Mesenchymal stem cell of the bone marrow (primary cell): Measurements from ENCODE around the genes H1-8, PIK3R4, ATP2C1 and MRPL3.

- CAGE, long polyA plus RNA = no peak
Observed at GRCh38 chr3:129184251-129184833, 646 bp upstream of the CNBP start.

DNA sequence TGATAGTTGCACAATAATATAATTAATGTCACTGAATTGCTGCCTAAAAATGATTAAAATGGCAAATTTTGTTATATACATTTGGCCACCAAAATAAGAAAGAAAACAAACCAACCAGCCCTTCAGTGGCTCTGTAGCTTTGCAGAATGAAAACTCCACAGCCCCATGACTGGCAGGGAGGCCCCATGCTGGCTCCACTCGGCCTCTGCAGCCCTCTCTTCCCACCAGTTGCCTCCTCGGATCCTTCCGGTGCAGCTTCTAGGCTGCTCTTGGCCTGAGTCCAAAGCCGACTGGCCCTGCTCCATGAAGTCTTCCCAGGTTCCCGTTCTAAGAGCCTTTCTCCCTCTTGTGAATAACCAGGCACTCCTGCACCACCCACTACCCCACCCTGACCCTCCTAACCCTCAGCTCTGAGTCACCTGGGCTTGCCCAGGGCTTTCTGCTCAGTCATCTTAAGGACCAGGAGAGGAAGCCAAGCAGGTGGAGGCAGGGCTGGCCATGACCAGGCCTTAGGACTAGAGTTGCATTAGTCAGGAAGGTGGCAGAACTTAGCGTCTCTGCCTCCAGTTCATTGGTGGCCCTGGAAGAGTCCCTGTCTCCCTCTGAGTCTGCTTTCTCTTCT lies 28.0 kb upstream of the CNBP start:
- CAGE, long polyA plus RNA = no peak

DNA sequence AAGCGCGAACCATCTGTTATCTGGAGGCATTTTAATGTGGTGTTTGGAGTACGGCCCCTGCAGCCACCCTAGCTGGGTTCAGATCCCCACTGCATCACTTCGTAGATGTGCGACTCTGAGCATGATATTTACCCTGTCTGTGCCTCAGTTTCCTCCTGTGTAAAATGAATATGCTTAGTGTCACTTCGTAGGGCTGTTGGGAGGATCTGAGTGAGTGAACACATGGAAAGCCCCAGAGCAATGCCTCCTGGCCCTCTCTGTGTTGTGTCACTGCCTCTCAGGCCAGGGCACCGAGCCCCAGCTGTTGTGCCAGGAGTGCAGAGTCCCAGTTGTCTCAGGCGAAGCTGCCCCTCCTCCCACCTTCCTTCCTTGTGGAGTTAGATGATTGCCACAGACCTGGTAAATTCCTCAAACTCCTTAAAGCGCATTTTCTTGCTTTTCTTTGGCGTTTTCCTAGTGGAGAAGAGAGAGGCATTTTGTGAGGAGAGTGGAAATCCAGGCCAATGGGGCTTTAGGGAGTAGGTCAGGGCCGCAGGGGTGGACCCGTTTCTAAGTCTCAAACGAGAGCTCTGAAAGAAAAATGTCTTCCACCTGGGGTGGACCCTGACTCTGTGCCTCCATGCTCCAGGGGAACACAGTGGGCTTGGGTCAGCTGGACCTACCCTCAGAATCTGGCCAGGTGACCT lies 26.2 kb downstream of the EFCAB12 start:
- CAGE, long polyA plus RNA = no peak

- CAGE, long polyA plus RNA = no peak
Observed at GRCh38 chr3:129425241-129426220, 2.9 kb downstream of the EFCAB12 start.

- CAGE, long polyA plus RNA = no peak
Observed at GRCh38 chr3:129485668-129486423, 42.6 kb upstream of the RHO start.

DNA sequence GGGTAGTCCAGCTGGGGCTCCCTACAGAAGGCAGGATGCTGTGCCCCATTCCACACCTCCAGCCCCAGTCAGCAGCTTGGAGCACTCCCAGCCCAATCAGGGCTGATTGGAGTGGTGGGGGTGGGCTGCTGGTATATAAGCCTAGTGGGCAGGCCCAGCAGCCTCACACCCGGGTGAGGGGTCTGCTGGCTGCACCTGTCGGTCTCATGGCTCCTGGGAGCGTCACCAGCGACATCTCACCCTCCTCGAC lies at the start of gene H1-8:
Gene H1-8 (plus strand): TSS at position 163 of the 250 bp plus-strand sequence.
- CAGE, long polyA plus RNA = no peak

GRCh38 chr3:129569167-129570172 lies 26.5 kb downstream of the H1-8 start:
- CAGE, long polyA plus RNA = no peak

GRCh38 chr3:129603640-129604038 lies 2.8 kb downstream of the PLXND1 start:
- CAGE, long polyA plus RNA = no peak

DNA sequence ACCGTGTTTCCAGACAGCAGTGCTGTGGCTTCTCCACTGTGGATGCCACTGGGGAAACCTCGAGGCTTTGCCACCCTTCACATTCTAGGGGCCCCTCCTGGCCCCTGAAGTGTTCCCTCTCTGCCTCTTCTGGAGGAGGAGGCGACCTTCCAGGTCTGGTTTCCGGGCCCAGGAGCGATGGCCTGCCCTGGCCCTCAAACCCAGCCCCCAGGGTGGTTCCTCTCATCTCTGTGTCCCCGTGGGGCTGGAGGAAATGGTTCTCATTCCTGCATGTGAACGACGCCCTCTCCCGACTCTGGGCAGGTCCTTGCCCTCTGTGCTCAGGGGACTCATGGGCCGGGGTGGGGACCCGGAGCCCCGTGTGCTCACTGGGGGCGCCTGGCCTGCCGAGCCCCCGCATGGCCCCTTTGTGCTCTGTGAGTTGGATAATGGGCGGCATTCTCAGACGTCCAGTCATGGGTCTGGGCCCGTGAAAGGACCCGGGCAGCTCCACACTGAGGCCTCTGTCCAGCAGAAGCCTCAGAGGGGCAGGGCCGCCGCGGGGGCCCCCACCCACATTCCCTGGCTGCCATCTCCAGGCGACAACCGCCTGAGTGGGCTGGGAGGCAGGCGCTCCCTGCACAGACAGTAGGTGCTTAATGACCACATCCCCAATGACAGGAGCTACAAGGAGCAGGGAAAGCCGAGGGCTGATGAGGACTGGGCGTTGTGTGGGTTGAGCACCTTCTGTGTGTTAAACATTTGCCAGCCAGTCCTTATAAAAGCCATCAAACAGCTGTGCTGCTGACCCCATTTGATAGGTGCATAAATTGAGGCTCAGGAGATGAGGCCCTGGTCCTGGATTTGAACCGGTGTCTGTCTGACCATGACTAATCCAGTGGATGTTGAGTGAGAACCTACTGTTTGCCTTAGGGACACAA lies 5.5 kb upstream of the PLXND1 start:
- CAGE, long polyA plus RNA = no peak

- CAGE, long polyA plus RNA = no peak
Observed at GRCh38 chr3:129616664-129617295, 10.3 kb upstream of the PLXND1 start.

GRCh38 chr3:129618798-129619368 lies 12.4 kb upstream of the PLXND1 start:
- CAGE, long polyA plus RNA = no peak

GRCh38 chr3:130746282-130747176 lies at the start of gene PIK3R4:
Gene PIK3R4, minus strand, starts transcription at chr3:130746829.
- CAGE, long polyA plus RNA = no peak

DNA sequence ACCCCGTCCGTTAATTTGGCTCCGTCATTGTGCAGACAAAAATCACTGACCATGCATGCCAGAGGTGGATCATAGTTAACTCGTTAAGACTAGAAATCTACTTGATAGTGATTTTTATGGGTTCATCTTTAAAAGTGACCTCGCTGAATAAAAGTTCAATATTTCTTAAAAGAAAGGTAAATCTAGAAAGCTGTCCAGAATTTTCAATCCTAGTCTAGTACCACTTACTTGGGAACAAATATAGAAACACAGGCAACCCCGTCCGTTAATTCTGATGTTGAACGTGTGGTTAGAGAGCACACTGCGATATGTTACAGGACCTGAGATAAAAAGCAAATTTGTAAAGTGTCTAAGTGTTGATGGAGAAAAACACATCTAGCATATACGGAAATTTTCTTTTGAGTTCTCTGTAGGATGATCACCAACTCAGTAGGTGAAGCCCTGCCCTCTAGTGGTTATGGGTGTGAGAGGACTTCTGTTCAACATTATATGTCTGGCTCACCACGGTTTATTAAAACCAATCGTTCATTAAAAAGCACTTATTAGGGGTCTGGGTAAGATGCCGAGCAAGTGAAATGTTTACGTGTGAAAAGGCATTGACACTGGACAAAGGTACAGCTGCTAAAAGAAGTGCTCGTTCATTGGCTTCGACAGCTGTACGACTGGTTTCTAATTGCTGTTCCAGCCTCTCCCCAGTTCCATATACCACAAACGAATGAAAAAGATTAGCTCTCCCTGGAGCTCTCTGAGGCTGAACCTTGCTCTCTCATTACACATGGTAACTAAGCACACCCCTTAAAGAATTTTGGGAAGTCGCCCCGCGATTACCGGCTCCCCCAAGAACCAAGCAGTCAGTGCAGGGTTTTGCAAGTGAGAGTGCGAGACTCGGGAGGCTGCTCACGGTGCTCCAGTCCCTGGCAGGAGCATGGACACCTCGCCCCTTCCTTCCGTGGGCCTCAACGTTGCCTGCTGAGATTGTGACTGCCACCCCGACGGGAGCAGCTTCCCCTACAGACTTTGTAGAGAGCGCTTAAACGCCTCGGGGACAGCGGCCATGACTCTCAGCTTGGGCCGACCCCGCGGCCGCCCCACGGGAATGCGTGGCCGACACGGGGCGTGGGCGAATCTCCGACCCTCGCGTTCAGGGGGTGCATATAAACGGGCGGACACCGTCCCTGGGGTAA lies 864 bp upstream of the ATP2C1 start:
- CAGE, long polyA plus RNA = no peak

GRCh38 chr3:130893812-130894990 lies at the start of gene ATP2C1:
Gene ATP2C1, plus strand, starts transcription at chr3:130894084.
- CAGE, long polyA plus RNA = no peak

- CAGE, long polyA plus RNA = no peak
Observed at GRCh38 chr3:131387501-131388158, 6.1 kb downstream of the NUDT16 start.

GRCh38 chr3:131502470-131503297 lies at the start of gene MRPL3:
Gene MRPL3, minus strand, starts transcription at chr3:131502971.
- CAGE, long polyA plus RNA = no peak

DNA sequence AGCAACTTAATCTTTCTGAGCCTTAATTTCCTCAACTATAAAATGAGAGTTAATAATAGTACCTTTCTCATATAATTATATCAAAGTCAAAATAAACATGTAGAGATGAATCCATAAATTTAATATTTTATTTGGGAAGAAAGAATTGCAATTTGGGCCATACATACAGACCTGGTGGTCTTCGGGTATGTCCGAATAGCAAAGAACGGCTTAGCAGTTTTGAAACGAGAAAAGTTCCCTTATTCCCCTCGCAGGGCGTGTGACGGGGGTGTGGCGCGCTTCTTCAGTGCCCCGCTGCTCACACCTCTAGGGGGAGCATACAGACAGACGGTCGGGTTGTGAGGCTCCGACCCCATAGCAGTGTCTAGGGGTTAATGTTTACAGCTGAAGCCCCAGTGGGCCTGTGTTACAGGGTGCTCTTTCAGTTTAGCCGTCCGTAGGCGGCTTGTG lies 32.6 kb upstream of the ACP3 start:
- CAGE, long polyA plus RNA = no peak

- CAGE, long polyA plus RNA = no peak
Observed at GRCh38 chr3:132707660-132708385, 14.4 kb downstream of the NPHP3 start.

GRCh38 chr3:133469133-133469474 lies 69.2 kb downstream of the BFSP2 start:
- CAGE, long polyA plus RNA = no peak

DNA sequence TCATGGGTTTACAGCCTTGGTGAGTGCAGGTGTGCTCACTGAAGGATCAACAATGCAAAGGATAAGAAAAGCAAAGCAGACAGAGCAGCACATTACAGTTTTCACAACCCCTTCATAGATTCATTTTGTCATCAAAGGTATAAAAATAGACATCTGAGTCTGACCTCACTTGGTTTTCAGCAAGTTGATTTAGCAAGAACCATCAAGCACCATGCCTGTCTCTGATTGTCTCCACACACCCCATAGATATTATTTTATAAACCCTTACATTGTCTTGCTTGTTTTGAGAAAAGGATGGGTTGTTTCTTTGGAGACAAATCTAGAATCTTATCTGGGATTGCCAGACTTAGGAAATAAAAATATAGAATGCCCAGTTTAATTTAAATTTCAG lies 77.7 kb downstream of the BFSP2 start:
- CAGE, long polyA plus RNA = no peak